SEM (cell line): ENCODE data around the gene TPRG1.

DNA sequence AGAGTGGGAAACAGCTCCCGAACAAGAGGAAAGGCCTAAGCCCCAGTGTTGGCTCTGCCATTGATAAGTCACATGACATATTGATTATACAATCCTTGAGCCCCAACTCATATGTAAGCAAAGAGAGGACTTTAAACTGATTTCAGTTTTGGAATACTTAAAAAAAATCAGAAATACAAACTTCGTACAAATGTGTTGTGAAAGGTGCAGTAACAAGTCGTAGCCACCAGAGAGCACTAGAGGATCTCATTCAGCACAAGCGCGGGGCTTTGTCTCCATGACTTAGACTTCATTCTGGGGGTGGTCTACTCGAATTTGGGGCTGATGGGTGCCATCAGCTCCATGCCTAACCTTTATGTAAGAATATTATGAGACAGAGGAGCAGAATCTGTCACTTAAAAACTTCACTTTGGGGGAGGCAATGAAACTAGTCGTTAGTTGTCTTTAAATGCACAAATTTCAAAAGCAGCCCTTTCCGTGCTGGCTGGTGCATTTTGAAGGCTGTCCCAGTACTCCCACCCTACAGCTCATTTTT is 27.3 kb upstream of the MASP1 start:
- PRO-cap = no peak

DNA sequence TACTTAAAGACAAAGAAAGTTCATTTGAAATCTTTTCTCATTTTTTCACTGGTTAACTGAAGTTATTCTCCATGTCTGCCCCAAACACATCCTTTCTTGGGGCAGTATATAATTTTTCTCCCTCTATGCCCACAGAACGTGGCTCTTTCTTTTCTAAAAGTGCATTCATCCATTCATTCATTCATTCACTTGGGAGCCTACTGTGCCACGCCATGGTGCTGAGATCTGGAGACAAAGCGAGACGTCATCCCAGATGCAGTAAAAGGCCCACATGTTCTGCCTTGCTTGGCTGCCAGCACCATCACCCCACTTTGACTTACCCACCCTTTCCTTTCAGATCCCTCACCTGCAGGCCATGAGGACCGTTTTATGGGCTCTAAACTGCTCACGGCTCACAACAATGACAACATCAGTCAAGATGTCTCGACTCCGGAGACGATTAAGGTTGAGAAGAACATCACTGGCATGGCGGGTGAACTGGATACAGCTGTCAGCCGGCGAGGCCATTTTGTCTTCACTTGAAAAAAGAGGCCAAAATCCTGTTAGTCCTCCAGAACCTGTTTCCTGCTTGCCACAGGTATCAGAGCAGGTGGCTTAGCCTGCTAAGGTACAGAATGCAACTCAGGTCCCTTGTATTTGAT is 12.0 kb downstream of the BCL6 start:
- PRO-cap = no peak

- PRO-cap = no peak
Measured at GRCh38 chr3:187746313-187747590, 1.5 kb upstream of the BCL6 start.

DNA sequence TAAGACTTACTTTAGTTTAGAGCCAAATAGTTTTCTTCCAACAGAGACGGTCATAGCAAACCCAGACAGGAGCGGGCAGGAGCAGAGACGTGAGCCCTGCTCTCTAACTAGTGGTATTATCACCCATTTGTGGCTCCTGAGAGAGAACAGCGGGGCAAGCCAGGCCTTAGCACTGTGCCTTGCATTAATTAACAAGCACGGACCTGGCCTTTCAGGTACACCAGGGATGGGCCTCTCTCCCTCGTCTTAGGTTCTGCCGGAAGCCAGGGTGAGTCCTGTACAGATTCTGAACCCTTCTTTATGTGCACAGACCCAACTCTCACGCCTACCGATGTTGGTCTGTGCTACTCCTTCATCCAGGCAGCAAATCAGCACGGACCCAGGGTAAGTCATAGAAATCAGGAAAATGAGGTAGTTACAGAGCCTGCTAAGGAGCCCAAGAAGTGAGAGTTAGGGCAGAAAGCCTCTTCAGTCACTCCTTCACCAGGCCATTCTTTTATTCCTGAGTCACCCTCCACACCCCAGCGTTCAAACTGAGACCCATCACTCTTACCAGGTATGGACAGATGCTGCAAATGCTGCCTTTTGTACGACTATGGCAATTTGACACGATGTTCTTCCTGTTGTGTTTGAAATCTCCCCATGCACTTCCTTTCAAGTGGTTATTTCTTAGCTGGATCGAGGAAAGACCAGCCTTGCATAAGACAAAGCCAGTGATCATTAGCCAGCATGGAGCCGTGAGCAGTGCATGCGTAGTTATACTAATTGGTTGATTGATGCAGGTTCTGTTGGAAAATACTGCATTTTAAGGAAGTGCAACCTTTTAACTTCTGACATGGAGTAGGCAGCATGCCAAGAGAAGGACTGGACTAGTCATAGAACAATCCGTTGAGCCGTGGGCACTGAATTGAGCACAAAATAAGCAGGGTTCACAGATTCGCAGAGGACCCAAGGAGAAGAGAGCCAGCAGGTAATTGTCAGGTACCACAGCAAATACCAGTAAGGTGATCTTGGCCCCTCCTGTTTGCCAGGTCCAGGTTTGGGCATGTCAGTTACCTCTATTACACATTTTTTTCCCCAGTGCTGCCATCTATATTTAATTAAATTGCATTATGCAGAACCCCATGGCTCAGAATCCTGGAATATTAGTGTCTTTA is 28.7 kb upstream of the BCL6 start:
- PRO-cap = no peak

- PRO-cap = bidirectional peak, plus-strand start at chr3:187958844, minus-strand start at chr3:187958639
Measured at GRCh38 chr3:187958376-187958912, 195.5 kb upstream of the LPP start.

GRCh38 chr3:188052065-188052710 is 101.8 kb upstream of the LPP start:
- PRO-cap = no peak

- PRO-cap = no peak
Measured at GRCh38 chr3:188164871-188166107, 11.3 kb downstream of the LPP start.

DNA sequence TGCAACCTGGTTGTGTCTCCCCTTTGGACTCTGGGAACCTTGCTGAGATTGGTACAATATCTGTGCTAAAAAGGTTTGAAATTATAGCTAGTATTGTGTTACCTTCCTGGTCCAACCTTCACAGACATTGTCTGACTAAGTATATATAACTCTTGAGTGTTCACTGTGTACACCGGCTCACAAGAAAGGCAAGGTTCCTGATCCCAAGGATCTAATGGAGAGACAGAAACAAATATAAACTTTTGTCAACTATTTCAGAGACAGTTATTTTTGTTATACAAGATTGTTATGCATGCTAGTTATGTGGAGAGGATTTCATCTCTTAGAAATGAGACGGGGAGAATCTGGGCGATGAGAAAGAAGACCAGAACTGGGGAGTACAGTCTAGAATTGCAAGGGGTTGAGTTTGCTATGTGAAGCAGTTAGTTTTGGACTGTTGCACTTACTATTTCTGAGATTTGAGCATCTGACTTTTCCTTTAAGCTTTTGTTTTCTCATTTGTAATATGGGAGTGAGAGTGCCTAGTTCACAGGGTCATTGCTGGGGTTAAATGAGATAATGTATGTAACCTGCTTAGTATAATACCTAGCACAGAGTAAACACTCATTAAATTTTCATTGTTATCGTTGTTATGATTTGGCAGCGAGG is 52.5 kb downstream of the LPP start:
- PRO-cap = no peak

DNA sequence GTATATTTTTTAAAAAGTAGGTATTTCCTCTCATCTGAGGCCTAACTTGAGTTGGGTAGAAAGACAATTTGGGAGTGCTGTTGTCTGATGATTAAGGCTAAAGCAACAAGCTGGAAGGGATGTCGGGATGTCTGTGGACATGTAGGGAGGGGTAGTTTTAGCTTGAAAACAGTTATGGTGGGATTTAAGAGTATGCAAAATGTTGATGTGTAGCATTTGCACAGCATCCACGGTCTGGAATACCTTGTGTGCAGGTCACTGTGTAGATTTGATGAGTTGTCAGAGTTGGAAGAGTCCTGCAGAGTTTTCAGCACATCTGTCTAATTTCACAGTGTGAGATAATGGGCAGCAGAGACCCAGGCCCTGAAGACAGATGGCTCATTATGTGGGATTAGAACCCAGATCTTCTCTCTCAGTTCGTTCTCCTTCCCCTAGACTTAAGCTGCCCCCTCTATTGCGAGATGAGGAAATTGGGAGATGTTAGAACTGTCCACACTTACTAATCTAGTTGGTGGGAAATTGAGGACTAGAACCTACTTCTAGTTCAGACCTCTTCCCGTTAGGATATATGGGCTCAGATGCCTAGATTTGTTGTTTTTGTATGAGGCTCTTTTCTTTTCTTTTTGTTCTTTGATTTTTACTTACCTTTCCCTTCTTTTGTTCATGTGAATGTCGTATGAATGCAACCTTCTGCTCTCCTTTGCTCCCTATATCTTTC is 59.2 kb downstream of the LPP start:
- PRO-cap = no peak

DNA sequence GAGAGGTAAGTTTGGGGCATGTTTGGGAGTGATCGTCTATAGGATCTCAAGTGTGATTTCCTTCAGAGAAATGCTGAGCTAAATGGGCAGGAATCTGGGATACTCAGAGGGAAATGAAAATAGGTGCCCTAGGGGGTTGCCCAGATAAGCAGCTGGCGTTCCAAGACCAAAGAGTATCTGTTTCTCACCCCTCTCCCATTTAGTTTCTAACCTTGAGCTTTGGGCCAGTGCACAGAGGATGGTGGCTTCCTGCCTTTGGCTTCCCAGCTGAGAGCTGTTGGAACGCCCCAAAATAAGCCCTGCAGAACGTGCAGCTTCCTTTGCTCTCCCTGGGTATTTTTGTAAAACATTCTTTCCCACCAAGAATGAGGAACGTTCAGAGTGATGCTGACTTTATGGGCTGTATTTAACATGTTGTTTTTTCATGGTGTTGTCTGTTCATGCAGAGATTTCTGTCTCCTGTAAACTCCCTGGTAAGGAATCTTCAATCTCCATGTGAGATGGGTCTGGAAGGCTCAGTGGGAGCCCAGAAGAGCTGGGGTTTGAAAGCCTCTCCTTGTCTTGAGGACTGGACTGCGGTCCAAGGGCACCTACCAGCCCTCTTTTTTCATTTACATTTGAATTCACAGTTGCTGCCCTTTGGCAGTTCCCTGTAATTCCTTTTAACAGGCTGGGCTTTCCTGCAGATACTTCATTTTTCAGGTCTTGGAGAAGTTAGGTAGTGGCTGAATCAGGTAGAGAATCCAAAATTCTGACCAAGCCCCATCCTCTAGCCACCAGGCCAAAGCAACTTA is 63.8 kb downstream of the LPP start:
- PRO-cap = no peak

- PRO-cap = no peak
Measured at GRCh38 chr3:188240485-188240876, 86.5 kb downstream of the LPP start.

- PRO-cap = no peak
Measured at GRCh38 chr3:188351846-188352353, 197.9 kb downstream of the LPP start.

- PRO-cap = no peak
Measured at GRCh38 chr3:188417016-188417801, 263.3 kb downstream of the LPP start.

DNA sequence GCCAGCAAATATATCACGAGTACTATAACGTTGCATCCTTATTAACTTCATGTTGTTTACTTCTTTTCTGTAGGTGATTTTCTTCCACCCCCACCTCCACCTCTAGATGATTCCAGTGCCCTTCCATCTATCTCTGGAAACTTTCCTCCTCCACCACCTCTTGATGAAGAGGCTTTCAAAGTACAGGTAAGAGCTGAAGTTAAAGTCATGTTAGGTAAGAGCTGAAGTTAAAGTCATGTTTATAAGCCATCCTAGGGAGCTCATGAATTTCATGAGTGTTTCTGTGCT is 330.5 kb downstream of the LPP start:
- PRO-cap = no peak

DNA sequence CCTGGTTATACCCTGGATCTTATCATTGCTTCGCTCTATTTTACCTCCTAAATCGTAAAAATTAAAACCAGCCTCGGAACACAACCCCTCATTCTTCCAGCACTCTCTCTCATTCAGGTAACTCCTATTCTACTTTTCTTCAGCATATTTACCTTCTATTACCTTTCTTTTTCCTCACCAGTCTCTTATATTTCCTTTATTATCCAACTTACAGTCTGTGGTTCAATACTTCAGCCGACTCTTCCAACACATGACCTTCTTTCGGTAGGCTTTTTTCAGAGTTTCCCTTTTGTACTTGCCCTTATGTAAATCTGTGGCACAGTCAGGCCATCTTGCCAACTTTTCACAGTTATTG is 427.7 kb downstream of the LPP start:
- PRO-cap = no peak

GRCh38 chr3:188636639-188637092 is 482.7 kb downstream of the LPP start:
- PRO-cap = no peak

DNA sequence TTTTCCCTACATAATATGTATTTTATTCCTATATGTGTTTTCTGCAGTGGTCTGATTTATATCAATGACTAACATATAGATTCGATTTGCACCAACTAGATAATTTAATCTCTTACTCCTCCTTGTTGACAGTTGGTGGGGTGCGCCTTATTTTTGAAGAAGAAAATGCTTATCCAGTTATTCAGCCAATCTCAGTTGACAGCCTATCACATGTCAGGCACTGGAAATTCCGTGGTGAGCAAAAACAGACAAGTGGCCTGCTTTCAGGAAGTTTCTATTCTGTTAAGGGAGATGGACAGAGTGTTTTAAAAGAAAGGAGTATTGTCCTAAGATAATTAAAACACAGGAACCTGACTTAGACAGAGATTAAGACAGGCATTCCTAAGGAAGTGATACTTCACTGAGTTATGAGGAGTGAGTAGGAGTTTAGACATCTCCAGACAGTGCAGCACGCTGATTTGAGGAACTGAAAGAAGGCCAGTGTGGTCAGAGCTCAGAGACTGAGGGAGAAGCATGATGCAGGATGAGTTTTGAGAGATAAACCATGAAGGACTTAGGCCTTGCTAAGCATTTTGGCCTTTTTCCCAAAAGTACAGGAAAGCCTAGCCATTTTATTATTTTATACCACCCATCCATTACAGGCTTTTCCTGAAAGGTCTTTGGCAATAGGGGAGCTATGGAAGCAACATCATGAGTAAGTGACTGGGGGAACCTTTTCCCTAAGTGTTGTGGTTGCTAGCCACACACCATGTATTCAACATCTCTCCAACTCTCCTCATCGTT is 375.8 kb upstream of the TPRG1 start:
- PRO-cap = no peak

- PRO-cap = no peak
Measured at GRCh38 chr3:188853836-188854321, 317.9 kb upstream of the TPRG1 start.

- PRO-cap = no peak
Measured at GRCh38 chr3:189166867-189167548, 4.8 kb upstream of the TPRG1 start.

- PRO-cap = no peak
Measured at GRCh38 chr3:189171601-189172290, at the start of gene TPRG1. Gene TPRG1, plus strand, starts transcription at chr3:189171971.